Thoracic aorta (tissue), 1 donor: ENCODE data around the gene DEGS1.

DNA sequence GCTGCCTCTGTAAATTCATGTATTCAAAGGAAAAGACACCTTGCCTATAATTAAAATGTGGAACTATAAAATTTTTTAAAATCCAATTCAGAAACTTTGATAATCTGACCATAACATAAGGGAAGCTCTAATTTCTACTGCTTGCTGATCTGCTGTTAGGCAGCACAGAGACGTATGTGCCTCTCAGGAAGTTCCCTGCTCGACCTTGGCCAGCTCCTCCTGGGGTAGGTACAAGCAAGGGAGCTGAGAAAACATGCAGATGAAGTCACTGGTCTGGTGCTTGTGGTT is 63.5 kb downstream of the CAPN2 start:
- RAMPAGE, long total RNA = no peak

DNA sequence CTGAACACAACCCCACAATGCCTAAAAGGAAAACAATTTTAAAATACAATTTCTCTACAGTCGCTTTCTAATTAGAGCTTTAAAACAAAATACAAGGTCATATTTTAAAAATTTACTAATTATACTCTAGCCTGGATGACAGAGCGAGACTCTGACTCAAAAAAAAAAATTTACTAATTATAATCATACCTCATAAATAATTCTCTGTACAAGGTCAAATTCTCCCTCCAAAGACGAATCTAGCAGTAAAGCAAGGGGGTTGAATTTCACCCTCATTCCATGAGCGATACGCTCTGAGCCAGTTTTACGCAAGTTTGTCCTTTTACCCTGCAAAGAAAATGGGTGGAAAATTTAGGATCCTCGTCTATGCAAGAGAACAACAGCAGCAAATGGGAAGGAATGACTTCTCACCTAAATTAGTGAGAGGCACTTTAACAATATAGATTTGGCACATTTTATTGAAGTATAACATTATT is 52.6 kb downstream of the TP53BP2 start:
- RAMPAGE, long total RNA = no peak

- RAMPAGE, long total RNA = no peak
Observed at GRCh38 chr1:224080122-224081081, 33.5 kb upstream of the FBXO28 start.

DNA sequence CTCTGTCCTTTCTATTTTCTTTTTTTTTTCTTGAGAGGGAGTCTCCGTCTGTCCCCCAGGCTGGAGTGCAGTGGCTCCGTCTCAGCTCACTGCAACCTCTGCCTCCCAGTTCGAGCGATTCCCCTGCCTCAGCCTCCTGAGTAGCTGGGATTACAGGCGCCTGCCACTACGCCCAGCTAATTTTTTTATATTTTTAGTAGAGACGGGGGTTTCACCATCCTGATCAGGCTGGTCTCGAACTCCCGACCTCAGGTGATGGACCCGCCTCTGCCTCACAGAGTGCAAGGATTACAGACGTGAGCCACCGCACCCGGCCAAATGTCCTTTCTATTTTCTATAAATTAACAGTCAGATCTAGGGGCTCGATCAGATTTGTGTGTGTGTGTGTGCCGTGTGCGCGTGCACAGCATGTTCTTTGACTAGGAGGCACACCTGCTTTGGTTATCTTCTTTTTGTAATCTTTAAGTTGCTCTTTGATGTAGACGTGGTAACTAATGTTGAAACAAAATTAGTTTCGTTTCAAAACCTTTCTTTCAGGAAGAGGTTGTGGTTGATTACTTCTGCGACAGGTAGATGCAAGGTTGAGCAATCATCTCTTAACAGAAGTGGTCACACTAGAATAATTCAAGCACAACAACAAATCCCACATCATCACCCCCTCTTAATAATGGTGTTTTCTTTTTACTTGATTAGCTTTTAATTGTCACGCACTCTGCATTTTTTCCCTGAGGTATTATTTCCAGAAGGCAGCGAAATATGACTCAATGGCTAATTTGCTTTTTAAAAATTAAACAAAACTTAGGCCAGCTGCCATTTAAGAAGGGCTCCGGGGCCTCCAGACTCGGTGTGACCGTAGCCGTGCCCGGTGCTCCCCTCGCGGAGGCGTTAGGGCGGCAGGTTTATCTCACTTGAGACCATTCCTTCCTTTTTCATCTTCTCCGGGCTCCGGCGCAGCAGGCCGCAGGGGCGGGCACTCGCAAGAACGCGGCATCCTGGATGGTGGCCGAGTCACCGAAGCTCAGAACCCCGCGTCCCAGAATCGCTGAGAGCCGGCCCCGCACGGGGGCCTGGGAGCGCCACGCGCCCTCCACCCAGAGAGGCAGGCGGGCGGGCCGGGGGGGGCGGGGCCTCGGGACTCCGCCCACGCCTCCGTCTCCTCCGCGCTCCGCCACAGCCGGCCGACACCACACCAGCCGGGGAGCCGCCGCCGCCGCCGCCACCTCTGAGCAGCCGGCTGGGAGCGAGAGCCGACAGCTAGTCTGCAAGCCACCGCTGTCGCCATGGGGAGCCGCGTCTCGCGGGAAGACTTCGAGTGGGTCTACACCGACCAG is at the start of gene DEGS1:
DEGS1 (plus strand) TSS at position 1,184 of the 1,331 bp plus-strand sequence.
- RAMPAGE, long total RNA = start-site peak on the plus strand centred at position 1,188 of the sequence, 84 bp wide, 703 reads

GRCh38 chr1:224199514-224199914 is 16.5 kb downstream of the DEGS1 start:
- RAMPAGE, long total RNA = no peak

DNA sequence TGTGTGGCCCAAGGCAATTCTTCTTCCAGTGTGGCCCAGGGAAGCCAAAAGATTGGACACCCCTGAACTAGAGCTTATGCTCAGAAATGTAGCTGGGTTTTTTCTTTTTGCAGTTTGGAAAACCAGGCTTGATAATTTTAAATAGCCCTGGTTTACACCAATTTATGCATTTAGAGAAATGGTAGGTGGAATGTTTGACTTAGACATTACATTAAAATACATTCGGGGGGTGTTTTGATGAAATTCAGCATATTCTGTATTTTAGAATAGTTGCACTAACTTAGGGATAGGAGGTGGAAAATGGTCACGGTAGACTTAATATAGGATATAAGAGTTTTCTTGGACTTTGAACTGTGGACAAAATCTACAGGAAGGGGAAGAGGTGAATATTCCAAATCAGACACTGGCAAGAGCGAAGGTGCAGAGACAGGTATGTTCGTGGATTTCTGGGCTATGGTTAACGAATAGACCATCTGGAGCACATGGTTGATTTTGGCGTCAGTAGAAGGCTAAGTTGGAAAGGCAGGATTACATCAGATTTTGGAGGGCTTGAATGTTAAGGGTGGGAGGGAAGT is 2.0 kb downstream of the CNIH4 start:
- RAMPAGE, long total RNA = no peak

GRCh38 chr1:224394642-224394998 is 37.9 kb downstream of the CNIH4 start:
- RAMPAGE, long total RNA = no peak

DNA sequence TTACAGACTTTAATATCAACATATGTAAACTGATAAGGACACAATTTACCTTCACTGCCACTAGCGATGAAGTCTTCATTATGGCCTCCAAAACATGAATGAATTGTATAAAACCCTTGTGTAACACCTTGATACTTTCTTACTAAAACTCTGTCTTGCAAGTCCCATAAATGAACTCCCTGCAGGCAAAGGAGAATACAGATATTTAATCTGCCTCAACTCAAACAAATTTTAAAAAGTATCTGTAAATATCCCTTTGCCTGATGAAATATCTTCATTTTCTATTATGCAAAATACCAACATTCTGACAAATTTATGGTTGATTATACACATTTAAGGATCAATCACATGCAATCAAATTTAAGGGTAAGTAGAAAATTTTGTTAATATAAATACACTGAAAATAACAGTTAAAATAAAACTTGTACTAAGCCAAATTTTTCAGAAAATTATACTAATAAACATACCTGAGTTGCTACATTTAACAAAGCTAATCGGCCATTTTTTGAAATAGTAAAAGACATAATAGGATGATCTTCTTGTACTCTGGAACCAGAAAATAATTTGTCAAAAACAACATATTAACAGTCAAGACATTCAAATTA is 36.4 kb downstream of the WDR26 start:
- RAMPAGE, long total RNA = no peak

DNA sequence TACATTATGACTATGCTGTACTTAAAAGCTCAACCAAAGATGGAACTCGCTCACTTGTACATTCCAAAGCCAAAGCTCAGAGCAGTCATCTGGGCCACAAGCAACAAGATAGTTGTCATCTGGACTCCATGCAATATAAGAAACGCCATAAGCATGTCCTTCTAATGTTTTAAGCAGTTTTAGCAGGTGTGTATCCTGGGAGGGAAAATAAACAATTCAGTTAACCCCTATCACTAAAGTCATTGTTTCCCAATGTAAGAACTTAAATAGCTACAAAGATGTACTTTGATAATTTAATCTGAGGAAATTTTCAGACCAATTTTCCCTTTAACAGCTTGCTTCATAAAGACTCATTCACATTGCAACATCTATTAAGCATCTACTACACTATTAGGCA is 30.2 kb downstream of the WDR26 start:
- RAMPAGE, long total RNA = no peak

DNA sequence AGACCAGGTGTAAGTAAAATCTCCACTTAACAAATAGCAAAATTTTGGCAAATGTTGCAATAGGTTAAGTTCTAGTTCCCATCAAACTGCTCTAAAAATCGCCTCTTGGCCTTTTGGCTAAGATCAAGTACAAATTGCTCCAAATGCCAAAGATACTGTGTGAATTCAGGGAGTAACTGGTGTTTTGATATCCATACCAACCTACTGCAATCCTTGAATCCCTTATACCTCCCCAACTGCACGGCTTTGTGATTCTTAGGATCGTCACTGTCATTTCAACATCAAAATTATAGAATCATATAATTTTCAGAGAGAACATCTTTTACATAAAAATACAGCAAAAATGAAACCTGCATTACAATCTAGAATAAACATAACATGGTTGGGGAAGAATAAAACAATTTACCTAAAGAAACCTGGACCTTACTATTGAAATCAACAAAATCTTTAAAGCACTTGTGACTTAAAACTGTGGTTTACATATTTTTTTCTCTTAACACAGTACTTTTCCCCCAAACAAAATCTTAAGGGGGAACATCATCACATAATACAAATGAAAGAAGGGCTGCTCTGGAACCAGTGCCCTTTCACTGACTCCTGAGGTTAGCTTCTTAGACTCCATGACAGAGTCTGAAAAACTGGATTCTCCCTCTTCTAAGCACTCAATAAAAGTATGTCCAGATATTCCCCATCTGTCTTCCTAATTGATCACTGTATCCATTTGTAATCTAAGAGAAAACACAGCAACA is 15.7 kb downstream of the WDR26 start:
- RAMPAGE, long total RNA = no peak

- RAMPAGE, long total RNA = no peak
Observed at GRCh38 chr1:224459015-224459392, 24.4 kb upstream of the WDR26 start.

DNA sequence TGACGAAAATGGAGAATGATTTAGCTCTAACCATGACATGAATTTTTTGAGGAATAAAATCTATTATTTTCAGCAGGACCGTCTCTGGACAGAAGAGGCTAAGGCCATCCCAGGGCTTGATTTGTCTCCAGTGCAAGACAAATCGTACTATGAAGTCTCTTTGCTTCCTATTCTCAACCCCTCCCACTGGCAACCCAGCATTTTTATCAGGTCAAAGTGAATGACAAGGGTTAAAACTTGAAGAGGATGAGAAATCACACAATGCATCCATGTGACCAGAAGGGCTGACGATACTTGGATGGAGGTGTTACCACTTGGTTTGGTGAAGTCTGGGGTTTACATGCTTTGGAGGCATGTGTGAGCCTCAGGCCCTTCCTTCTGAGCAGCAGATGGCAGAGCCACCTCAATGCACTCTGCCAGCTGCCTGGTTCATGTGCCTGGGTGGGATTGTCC is 51.8 kb upstream of the CNIH3 start:
- RAMPAGE, long total RNA = no peak

- RAMPAGE, long total RNA = no peak
Observed at GRCh38 chr1:225401615-225402145, 26.2 kb downstream of the LBR start.

DNA sequence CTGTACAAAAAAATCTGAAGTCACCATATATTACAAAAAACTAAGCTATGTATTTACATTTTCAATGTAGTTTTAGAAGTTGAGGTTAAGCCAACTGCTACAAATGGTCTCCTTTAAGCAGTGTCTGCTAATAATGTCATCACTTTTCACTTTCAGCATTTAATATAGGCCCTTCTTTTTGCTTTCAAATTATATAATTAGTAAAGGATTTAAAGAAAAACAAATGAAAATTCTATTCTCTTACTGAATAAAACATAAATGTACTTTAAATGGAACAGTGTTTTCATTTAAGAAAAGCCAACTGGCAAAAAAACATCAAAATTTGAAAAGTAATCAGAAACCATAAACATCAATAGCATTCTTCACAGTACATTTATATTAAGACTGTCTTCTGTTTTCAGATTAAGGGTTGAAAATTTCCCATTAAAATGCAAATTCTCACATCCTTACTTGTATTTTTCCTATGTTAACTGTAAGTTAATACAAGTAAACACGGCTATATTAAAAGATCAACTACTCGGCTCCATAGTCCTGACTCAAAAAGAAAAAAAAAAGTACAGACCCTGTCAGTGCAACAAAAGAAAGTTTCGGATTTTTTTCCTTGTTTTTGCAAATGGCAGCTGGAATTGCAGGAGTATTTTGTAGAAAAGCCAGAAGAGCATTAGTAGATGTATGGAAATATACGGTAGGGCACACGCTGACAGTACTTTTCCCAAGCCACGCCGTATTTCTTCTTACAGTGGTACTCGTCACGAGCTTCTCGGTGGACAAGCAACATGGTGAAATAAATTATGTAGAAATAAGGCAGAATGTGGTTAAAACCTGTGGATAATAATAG is 25.0 kb downstream of the LBR start:
- RAMPAGE, long total RNA = no peak

GRCh38 chr1:225416153-225416367 is 11.8 kb downstream of the LBR start:
- RAMPAGE, long total RNA = no peak

GRCh38 chr1:225444850-225445332 is 17.1 kb upstream of the LBR start:
- RAMPAGE, long total RNA = no peak

GRCh38 chr1:225460020-225460592 is 32.3 kb upstream of the LBR start:
- RAMPAGE, long total RNA = no peak

DNA sequence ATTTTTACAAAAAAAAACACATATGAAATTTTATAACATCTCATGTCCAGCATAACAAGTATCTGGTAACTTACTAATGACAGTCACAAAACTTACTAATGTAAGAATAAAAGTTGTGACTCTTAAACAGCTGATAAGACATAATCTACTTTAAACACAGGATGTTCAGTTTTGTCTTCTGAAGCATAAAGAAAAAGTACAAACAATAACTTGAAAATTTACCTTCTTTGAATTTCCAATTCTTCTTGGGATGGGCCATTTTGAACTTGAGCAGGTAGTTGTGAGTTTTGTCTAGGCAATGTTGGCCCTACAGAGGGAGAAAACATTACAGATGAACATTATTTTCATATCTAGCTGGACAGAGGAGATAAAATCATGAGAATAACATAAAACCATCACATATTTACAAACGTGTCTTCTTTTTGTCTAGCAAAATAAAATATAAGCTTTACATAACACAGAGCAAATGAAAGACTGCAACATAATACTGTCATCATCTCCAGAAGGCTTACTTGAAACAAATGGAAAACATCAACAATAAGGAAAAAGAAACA is 102.6 kb upstream of the LBR start:
- RAMPAGE, long total RNA = no peak

DNA sequence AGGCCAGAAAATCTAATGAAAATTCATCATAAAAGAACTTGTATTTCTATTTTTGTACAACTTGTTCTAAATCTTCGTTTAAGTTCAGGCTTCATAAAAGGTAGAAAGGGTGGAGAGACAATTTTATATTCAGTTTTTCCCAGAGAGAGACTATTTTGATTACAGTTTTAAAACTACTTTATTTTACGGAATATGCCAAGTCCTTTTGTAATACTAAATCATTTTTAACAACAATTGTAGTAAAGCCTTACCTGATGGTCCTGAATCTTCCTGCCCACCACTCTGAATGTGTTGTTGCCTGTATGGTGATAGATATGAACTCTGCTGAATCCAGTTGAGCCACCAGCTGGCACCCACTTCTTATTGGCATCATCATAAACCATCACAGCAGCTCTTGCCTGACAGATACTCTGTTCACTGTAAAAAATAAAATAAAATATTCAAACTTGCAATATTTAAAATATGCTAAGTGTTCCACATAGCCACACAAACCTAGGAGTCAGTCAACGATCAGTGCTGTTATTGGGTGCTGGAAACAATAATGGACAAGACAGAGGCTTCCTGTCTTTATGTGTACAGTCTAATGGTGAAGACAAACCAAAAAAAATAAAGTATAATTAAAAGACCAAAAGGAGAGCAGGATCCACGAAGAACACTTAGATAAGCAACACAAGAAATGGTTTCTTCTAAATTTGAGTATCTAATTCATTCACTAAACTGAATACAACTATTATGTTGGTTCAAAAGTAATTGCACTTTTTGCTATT is 85.7 kb downstream of the ENAH start:
- RAMPAGE, long total RNA = no peak

DNA sequence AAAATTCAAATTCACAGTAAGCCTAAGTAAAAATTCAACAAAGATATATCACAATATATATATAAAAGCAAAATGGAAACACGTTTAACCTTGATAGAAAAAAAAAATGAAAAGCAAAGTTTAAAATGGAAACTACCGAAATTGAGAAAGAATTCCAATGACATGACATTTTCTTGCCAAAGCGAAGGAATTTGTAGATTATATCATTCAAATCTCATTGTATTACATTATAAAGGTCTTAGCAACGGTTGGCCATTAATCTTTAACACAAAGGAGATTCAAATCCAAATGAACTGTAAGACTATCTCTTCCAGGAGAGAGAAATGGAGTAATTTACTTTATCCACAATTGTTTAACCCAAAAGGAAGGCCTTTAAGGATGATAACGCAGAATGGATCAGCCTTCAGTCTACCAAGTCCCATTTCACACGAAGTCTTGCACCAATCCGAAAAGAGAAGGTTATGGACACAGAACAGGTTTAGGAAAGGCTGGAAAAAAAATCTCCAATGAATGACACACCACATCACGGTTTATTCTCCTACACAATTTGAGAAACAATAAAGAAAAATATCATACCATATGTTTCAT is 1.5 kb downstream of the ENAH start:
- RAMPAGE, long total RNA = no peak